ENCODE data around the gene MED21.

DNA sequence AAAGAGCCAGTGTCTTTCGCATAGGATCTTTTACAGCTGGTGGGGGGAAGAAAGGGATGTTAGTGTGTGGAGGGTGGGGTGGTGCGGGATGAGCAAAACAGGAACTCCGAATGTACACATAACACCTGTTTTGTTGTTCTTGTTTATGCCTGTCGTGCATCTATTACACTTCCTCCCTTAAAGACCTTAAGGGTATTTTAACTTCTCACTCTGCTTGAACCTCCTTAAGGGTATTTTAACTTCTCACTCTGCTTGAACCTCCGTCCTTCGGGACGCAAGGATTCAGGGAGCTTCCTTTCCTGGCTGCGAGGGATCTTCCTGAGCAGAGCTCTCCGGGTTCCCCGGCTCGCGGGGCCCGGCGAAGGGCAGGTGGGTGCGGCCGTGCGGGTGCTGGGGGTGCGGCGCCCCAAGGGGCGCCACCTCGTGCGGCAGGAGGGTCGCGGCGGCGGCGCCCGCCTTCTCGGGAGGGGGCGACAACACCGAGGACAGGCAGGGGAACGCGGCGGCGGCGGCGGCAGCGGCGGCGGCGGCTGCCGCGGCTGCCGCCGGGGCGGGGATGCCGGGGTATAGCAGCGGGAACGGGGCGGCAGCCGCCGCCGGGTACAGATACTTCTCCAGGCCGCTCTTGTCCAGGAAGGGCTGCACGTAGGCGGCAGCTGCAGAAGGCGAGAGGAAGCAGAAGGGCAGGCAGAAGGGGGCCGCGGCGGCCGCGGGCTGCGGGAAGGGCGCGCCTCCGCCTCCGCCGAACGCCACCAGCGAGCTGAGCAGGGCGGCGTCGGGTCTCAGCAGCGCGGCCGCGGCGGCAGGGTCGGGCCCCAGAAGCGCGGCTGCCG is 2.8 kb downstream of the BHLHE41 start:
- PRO-cap = unidirectional peak, minus-strand start at position 757 of the sequence

- PRO-cap = no peak
These were observed 9.8 kb upstream of the SSPN start for GRCh38 chr12:26185443-26186045.

- PRO-cap = no peak
These were observed 92.1 kb downstream of the SSPN start for GRCh38 chr12:26287474-26287884.

DNA sequence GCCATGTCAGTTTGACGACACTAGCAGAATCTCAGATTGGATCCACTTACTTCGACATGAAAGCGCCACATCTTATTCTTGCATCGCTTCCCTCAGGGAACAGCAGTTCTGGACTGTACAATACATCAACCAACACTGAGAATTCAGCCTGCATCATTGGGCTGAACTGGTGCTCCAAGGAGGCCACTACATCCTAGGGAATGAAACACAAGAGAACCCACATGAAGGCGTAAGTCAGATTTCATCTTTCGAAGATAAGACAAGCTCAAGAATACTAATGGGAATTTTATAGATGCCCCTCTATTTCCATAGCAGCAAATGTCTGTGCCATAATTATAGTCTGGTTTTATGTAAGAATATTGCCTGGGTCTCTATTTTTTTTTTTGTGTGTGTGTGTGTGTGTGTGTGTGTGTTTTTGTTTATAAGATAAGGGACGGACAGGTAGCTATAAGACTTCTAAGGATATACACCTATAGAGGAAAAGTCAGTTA is 276.8 kb downstream of the ITPR2 start:
- PRO-cap = no peak

GRCh38 chr12:26643783-26644432 is 189.1 kb downstream of the ITPR2 start:
- PRO-cap = no peak

DNA sequence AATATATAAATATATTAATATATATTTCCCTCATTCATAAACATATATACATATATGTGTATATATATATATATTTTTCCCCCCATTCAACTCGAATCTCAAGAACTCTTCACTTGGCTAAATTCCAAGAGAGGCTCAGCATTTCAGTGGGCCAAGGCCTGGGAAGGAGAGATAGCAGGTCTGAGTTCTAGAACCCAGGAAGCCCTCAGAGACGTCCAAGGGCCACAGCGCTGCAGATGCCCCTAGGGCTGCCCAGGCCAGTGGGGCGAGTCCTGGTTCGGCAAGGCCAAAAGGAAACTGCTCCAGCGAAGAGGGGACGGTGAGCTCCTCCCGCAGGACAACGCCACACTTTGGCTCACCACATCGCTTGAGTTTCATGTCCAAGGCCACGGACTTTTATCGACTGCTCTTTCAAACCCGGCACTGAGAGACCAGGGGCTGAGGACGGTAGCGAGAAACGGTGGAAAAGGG is 1.1 kb downstream of the ITPR2 start:
- PRO-cap = unidirectional peak, plus-strand start at position 208 of the sequence; unidirectional peak, plus-strand start at position 370 of the sequence

DNA sequence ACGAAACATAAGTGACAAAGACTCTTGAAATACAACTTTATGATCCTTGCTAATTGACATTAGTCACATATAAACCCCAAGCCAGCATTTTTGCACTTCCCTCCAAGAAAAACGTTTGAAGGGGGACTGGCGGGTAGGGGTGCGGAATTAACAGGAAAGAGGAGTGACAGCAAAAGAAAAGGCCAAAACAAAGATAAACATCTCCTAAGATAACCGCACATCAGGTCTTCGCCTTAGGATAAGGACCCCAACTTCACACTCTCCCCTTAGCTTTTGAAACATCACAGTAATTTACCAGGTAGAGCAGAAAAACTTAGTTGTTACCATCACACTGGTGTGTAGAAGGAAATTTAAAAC is 664 bp downstream of the INTS13 start:
- PRO-cap = no peak

DNA sequence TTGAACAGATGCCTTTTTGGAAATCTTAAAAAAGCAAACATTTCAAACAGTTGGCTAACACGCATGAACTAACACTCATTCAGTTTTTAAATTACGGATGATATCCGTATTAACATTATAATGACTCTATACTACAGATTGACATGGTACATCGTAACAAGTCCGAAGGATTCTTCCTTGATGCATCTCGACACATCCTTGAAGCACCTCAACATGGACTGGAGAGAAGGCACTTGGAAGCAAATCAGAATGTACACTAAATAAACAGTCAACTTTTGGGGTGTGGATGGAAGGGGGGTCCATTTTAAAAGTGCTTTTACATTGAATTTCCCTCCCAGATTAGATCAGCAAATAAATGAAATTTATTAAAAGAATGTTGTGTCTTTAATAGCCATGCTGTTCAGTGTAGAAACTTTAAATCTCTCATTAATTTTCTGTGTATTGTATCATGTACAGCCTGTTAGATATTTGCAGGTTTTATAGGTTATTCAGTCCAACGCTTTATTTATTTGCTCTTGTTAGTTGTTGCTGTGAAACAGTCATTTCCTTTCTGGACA is 22.2 kb downstream of the FGFR1OP2 start:
- PRO-cap = no peak

DNA sequence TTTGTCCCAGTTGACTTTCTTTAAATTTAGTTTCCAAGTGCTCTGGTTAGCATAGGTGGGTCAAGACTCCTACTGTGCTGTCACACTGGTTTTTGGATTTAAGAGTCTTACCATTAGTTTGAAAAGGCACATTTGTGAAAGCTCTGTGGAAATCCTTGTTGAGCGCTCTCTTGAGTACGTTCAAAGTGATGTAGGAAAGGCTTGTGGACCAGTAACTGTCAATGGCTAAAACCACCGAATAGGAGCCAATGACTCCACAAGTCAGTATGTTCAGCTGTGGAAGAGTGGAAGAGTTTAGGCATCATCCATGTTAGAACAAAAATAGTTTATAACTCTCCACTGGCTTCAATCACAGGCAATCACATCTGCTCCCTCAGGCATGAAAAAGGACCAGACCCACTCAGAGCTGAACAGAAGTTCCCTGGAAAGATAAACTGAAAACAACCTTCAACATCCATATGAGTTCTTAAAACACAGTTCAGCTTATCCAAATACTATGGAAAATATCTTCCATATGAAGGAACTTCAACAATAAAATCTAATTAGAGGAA is 37.2 kb downstream of the FGFR1OP2 start:
- PRO-cap = no peak

DNA sequence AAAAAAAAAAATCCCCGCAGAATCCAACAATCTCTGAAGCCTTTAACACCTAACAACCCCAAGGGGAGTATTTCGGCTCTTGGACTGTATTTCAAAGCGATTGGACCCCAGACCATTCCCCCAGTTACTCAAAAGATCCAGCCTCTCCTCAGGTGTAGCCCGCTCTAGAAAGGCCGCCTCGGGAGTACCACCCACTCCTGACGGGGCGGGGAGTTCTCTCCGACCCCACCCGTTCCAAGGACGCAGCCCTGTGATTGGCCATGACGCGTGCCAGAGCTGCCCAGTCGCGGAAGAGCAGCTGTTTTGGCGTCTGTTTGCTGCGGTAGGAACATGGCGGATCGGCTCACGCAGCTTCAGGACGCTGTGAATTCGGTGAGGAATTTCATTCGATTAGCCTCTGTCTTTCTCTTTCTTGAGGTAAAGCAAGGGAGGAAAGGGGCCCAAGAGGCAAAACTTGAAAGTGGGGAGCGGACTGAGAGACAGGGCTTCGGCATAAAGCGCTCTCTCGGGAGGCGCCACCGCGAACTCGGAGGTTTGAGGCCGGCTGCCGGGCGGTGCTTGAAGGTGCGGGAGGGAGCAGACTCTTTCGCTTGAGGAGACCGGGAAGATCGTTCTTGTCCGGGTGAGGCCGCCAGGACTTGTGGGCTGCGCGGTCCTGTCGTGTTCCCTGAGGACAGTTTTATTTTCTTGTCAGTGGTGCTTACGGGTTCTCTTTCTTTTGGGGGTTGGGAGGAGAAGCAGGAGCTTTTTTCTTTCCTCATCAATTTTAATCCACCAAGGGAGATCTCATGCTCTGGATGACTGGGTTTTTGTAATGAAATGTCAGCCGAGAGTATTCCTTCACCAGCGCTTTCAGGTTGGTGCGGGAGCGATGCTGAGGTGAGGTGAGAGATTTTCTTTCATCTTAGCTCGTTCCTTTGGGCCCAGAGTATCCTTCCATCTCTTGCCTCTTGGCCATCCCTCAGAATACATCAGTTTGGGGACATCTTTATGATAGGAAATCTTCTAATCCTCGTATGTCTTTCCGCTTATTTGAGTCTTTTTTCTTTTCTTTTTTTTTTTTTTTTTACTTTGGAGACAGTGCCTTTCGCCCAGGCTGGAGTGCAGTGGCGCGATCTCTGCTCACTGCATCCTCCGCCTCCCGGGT is at the start of gene MED21:
Gene MED21, plus strand, starts transcription at position 309 of the 1,147 bp plus-strand sequence.
- PRO-cap = bidirectional peak, plus-strand start at position 283 of the sequence, minus-strand start at position 159 of the sequence; unidirectional peak, plus-strand start at position 523 of the sequence

DNA sequence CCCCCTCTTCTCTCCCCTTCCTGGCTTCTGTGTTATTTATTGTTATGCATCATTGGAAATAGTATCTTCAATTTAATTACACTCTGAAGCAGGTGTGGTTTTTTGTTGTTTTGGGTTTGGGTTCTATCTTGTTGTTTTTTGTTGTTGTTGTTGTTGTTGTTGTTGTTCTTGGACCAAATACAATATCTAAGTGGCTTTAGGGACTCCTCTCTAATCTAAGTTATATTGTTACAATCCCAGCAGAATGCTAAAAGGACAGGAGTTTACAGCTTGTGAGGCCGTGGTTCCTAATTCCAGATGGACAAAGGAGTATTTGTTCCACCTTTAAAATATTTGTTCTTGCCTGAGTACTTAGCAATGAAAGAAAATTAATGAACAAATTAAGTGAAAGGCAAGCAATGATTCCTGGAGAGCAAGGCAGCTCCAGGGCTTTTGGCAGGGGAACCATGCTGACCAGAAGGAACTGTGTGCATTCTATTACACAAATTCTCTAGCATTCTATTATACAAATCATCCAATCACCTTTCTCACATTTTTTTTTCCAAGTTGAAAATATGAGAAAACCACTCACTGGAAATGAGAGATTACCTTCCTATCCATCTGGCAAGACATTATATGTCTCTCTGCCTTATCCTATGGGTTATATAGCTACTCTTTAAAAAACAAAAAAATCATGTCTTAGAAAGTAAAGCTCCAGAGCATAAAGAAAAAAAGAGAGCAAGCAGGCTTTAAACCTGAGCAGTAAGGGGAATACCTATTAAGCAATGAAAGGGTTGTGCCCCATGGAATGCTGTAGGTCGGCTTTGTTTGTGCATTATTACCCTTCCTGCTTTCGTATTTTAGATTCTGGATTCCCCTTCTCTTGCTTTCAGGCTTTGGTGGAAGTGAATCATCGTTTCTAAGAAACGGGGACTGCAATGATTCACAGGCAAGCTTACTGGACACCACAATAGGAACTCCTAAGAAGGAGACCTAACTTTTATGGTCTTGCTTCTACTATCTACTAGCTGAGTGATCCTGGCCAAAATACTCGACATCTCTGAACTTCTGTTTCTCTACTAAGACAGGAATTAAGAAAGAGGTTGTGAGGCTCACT is 1.7 kb upstream of the BMAL2 start:
- PRO-cap = bidirectional peak, plus-strand start at position 1,010 of the sequence, minus-strand start at position 809 of the sequence

DNA sequence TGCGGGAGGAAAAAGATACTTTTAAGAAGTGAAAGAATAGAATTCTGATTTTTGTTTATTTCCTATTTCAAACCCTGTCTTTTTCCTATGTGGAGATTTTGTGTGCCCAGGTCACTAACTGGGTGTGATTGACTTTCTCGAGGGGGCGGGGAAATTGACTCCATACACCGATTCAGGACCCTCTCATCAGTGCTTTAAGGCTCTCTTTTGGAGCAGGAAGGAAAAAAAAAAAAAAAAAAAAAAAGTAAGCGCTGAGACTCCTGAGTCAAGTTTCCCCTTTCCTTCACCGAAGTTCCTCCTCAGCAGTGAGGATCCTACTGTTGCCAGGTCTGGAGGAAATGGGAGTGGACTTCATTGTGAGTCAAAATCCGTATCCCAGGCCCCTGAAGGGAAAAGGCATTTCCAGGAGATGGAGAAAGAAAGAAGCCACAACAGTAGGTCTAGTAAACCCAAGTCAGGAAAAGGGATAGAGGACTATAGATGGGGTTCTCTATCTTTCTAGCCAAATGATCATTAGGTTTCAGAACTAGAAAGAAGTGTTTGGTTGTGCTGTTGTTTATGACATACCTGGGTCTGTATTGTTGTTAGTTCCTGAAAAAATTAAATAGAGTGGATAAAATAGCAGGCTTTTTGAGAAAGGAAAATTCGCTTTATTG is 1.4 kb downstream of the PPFIBP1 start:
- PRO-cap = bidirectional peak, plus-strand start at position 399 of the sequence, minus-strand start at position 294 of the sequence

GRCh38 chr12:27582968-27583593 is 59.1 kb downstream of the PPFIBP1 start:
- PRO-cap = no peak

- PRO-cap = no peak
These were observed 69.7 kb downstream of the PPFIBP1 start for GRCh38 chr12:27593545-27594238.

DNA sequence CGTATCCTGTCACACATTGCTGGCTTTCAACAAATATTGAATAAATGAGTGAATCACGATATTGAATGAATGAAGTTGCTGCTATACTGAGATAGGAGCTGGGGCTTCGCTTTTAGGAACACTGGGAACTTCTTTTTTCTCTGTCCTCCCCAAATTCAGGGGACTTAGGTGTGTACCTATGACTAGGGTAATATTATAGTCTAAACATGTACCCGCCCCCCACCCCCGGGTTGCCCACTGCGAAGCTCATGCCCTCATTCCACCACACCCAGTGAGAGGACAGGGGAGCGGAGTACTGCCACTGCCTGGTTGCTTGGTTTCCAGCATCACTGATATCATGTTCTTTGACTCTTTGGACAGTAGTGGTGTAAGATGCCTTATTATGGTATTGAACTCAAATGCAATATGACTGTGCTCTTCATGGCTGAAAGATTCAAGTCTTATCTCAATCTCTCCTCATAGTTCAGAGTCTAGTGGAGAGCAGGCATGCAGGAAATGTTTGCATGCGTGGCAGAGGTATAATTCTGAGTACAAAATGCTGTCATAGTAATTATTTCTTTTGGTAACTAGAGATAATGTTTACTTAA is 55.8 kb upstream of the REP15 start:
- PRO-cap = no peak

DNA sequence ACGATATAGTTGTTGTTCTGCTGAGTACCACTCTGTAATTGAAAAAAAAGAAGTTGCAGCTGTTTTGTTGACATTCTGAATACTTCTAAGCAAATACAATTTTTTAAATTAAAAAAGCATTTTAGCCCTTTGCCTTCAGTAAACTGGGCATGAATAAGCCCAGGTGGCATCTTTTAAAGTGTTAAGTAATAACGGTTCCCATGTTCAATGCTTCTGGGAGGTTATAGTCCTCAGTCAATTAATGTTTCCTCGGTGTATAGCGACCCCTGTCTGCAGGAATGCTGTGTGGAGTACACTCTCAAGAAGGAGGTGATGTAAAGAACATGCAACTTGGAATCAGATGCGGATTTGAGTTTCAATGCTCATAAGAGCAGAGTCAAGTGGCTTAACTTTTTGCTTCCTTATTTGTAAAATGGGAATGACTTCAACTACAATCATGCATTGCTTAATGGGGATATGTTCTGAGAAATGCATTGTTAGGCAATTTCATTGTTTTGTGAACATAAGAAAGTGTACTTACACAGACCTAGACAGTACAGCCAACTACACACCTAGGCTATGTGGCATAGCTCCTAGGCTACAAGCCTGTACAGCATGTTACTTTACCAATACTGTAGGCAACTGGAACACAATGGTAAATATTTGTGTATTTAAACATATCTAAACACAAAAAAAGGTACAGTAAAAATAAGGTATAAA is 6.9 kb upstream of the MRPS35 start:
- PRO-cap = no peak

DNA sequence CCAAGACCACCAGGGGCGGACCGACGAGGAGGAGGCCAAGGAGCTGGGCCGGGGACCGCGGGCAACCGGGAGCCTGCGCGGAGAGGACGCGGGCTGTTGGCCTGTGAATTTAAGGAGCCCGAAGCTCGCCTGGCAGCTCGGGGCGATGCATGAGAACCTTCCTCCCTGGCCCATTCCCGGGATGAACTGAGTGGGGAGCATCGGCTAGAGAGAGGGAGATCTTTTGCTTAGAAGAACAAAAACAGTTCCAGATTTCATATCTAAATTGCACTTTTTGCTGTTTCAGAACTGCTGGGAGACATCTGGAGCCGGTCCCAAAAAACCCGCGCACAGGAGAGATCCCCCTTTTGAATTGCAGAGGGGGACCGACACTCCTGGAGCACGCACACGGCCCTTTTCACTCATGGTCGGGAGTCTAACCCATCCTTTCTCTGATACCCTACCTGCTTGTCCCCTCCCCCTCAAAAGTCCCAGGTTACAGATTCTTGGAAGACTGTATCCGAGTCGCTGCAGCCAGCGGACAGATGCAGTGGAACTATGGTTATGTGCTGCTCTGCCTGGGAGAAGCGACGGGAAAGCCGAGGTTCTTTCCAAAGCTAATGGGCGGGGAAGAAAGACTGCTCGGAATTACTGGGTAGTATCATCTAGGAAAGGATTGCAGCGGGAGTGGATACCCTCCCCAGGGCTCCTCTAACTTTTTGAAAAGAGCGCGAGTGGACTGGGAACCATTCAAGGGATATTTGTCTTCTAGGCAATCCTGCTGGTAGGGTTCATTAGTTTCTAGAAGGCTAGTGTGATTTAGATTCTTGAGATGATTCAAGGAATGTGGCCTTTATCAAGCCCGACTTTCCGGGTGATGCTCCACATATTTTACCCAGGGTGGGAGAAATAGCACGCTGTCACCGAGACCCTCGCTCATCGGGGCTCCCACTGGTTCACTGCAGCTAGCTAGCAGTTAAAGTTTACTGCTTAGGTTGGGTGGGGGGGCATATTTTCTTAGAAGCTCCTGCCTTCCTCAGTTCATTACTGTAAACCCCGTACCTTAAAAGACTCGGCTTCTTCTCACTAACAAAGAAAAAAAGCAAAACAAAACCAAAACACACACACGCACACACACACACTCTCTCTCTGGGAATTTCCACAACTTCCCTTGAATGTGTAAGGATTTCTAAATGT is 1.4 kb downstream of the PTHLH start:
- PRO-cap = bidirectional peak, plus-strand start at position 640 of the sequence, minus-strand start at position 405 of the sequence

GRCh38 chr12:27975165-27976169 is 2.9 kb upstream of the PTHLH start:
- PRO-cap = bidirectional peak, plus-strand start at chr12:27975365, minus-strand start at chr12:27975311

DNA sequence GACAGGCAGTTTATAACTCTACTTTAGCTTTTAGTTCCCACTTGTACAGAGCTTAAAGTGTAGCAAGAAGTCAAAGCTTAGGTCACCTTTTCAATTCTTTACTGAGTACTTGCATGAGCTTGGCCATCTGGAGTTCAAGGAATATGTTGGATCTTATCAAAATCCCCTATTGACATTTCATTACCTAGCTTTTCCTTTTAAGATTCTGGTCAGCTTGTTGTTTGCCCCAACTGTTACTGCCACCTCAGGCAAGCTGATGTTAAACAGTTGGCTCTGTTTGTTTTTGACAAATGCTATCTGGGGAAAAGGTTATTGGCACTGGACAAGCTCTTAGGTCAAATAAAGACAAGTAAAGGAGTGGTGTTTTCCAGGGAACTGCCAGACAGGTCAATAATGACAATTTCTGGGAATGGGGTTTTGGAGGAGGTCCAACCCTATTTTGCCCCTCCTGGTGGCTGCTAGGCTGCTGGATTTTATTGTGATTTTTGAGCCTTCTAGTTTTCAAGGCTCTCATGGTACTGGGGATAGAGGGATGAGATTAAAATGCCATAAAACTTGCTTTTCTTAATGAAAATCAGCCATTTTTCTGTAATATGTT is 12.5 kb downstream of the CCDC91 start:
- PRO-cap = no peak

- PRO-cap = no peak
These were observed 52.8 kb downstream of the CCDC91 start for GRCh38 chr12:28242822-28243598.

Measured in trachea (tissue), 1 donor.